Lung (tissue), 4 donors: ENCODE measurements around a stretch of chr10.

- PRO-cap: no peak
- RAMPAGE, long total RNA: no peak
- RRBS: no CpG with 5 or more reads among the region's 13 CpGs
These were observed 18.1 kb downstream of the SLC29A3 start for GRCh38 chr10:71337093-71337642.

DNA sequence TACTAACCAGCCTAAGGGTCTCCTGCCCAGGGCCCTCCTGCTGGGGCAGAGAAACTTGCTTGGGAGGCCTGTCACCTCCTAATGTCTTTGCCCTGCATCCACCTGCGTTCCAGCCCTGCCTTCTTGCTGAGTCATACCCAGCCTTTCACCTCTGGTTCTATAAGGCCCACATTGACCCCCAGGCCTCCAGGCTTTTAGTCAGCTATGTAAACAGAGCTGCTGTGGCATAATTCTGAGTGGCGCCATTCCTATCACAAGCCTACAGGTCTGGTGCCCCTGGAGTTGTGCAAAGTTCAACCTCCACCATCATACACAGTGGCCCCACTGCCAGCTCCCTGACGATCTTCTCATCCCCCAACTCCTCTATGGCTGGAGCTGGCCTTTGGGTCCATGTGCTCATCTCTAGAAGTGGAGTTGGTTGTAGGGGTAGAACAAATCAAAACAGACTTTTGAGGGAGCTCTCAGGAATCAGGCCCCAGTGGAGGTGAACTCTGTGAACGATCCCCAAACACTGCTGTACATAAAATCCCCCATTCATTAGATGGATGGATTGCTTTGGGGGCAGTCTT, 21.1 kb downstream of the SLC29A3 start:
- PRO-cap: no peak
- RAMPAGE, long total RNA: no peak
- RRBS: no CpG with 5 or more reads among the region's 4 CpGs

- PRO-cap: no peak
- RAMPAGE, long total RNA: no peak
- RRBS: no CpG with 5 or more reads among the region's 7 CpGs
These were observed 78.4 kb downstream of the CDH23 start for GRCh38 chr10:71475147-71475513.

DNA sequence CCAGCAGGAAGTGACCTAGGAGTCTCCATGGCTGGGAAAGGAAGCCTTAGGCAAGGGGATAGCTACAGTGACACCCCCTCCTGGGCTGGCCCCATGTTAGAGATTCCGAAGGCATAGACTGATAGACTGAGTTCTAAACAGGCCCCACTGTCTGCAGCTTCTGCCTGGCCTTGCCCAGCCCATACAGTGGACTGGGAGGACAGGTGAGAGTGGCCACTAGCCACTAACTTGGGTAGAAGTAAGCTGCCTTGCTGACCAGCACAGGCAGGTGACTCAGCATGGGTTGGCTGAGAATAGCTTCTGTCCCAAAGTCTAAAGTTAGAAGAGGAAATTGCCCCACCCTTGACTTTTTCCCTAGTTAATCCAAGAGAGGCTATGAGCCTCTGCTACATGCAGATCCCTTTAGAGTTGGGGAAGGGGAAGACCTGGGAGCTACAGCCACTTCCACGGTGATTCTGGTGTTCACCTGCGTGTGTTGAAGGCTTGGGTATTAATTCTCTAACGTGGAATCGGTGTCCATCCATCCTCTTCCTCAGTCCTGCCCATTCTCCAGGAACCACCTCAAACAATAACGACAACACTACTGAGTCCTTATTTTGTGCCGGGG, 106.1 kb downstream of the C10orf105 start:
- PRO-cap: no peak
- RAMPAGE, long total RNA: no peak
- RRBS: no CpG with 5 or more reads among the region's 7 CpGs

DNA sequence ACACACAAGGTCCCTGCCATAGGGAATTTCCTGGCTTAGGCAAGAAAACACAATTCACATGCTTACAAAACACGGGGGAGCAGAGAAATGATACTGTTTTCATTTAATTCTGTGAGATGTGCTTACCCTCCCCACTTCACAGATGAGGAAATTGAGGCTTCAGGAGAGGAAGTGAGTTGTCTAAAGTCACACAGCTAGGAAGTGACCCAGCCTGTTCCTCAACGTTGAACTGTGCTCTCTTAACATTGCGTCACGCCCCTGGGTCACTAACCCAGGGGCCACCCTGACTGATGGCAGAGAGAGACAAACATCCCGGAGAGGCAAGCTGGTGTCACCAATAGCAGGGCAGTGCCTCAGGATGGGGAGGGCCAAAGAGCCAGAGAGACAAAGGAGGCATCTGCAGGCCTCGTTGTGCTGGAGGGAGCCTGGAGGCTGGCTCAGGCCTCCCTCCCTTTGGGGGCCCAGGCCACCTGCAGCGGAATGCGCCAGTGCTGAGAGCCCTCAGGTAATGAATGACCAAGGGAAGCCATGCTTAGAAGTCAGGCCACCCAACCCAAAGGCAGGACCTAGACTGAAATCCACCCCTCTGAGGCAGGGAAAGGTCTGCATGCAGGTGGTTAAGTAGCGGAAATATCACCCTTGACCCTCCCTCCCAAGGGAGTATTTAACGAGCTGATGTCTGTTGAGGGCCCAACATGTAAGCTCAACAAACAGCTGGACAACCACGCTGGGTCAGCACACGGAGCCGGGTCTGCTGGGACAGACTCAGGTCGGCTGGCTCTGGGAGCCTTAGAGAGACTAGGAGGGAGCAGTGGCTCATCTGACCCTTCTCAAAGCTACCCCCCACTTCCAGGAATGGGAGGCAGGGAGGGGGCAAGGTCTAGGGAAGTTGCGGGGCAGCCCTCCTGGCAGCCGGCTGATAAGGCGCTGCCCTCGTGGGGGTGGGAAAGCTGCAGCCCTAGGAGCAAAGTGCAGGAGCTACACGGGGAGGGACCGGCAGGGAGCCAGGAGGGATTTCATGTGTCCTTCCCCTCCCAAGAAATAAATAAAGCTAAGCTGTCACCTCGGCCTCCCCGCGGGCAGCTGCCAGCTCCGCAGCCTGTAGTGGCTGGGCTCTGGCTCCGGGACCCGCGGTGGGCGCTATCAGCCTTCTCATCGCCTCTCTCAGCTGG, 81.2 kb downstream of the C10orf105 start:
- PRO-cap: no peak
- RAMPAGE, long total RNA: no peak
- RRBS: 23% methylated on average over 7 of the region's 29 CpGs

DNA sequence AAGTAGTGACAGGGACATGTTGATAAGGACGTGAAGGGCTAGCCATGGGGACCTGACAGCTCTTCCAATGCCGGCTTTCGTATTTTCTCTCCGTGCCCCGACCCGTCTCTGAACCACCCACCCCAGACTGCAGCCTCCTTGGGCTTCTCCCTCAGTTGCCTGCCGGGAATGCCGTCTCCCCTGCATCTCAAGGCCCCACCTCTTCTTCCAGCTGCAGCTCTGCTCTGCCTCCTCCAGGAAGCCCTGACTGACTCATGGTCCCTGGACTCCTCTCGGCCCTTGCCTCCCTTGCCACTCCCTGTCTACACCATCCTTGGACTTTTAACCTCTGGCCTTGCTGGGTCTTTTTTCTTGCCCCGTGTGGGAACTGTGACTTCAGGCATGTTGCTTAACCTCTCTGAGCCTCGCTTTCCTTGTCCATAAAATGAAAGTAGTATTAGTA, 56.3 kb downstream of the C10orf105 start:
- PRO-cap: no peak
- RAMPAGE, long total RNA: no peak
- RRBS: 94% methylated on average over 6 of the region's 11 CpGs

DNA sequence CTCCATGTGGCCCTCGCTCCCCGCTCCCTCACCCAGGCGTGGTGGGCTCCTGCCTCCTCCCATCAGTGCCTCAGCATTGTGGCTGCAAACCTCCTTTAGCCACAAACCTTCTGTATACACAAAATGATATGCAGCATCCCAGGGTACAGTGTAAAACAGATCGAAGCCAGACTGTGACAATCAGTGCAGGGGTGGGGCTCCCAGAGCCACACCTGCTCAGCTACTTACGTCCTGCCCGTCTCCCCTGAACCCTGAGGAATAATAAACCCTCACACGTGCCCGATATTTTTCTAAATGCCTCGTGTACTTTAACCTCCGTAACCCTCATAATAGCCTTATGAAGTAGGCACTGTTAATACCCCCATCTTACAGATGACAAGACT, 7.2 kb upstream of the C10orf105 start:
- PRO-cap: no peak
- RAMPAGE, long total RNA: no peak
- RRBS: no CpG with 5 or more reads among the region's 10 CpGs

DNA sequence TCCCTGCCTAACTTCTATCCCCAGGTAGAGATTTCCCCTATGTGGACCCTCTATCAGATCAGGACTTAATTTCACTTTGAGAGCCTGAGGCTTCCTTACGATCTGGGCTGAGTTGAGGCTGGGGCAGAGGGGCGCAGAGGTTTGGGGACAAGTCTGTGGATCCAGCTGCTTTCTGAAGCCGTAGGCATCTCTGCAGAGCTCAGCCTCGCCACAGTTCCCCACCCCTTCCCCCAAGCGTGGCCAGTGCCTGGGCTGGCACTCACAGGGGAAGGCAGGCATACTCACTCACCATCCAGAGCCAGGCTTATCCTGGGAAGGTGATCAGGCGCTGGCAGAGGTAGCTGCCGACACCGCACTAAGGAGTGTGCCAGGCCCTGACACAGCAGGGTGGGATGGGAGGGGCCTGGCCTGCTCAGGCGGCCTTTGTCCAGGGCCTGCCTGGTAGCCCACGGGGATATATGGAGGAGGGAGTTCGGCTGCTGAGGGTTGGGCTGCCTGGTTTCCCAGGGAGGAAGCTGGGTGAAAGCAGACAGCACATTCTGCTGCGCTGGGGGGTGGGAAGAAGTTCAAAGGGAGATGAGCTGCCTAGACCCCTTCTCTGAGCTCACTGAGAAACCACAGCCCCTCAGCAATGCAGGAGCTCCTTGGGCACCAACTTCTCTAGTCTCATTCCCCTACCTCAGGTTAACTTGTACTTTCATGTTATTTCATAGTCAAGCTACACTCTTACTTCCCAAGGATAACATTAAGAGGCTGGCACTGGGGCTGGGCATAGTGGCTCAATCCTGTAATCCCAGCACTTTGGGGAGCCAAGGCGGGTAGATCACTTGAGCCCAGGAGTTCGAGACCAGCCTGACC, 15.8 kb downstream of the VSIR start:
- PRO-cap: no peak
- RAMPAGE, long total RNA: no peak
- RRBS: no CpG with 5 or more reads among the region's 14 CpGs

- PRO-cap: no peak
- RAMPAGE, long total RNA: no peak
- RRBS: 49% methylated on average over 5 of the region's 17 CpGs
These were observed 7.3 kb downstream of the VSIR start for GRCh38 chr10:71766028-71766432.

DNA sequence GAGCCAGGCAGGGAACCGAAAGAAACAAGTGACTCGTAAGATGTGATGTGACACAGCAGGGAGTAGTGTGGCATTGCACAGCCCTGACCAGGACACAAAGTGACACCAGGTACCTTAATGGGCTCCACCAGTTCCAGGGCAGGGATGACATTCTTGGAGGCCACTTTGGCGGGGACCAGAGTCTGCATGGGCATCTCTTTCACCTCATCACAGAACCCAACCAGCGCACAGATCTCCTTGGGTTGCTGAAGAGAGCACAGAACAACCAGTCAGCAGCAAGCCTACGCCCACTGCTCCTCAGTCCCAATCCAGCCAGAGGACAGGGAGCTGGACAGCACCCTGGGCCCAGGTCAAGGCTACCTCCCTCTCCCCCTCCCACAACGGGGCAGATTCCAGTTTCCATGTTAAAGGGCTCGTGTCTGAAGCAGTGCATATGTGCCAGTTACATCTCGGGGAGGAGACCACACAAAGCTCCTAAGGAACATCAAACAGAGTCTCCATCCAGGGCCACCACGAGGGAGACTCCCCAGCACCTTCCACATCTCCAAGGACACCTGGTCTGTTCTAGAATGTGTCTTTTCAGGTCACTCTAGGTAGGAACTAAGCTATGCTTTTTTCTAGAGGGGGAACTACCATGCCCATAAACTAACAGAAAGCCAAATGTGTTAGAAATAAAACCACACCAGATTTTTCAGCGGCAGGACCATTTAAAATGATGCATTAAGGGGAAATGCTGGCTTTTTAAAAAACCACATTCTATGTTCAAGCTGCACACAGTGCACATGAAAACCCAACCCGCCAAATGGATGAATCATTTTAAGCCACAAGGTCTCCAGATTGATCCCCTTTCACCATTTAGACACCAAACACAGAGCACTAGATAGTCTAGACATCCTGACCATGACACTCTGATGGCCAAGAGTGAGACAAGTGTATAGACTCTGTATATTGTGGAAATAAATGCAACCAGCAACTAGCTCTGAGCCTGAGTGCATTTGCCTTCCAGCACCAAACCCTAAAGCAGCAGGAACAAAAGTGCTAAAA, 29.0 kb downstream of the PSAP start:
- PRO-cap: no peak
- RAMPAGE, long total RNA: no peak
- RRBS: no CpG with 5 or more reads among the region's 11 CpGs

DNA sequence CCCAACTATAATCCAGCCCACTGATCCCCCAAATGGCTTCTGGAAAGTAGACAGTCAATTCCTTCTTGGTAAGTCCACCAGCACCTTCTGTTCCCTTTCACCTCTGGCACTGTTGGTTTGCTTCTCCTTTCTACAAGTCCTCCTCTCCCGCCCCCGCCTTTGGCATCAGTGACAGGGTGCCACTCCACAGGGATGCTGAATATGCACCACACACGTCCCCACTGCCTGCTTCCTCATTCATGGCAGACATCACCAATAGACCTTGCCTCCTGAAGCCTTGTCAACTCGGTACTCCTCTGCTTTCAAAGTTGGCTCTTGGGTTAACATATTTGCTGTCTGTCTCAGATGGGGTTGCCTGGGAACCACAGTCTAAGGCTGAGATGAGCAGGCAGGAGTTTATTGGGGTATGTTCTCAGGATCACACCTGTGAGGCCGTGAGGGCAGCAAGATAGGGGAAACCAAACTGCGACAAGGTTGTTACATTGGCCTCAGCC, 7.2 kb upstream of the PSAP start:
- PRO-cap: no peak
- RAMPAGE, long total RNA: no peak
- RRBS: no CpG with 5 or more reads among the region's 6 CpGs

DNA sequence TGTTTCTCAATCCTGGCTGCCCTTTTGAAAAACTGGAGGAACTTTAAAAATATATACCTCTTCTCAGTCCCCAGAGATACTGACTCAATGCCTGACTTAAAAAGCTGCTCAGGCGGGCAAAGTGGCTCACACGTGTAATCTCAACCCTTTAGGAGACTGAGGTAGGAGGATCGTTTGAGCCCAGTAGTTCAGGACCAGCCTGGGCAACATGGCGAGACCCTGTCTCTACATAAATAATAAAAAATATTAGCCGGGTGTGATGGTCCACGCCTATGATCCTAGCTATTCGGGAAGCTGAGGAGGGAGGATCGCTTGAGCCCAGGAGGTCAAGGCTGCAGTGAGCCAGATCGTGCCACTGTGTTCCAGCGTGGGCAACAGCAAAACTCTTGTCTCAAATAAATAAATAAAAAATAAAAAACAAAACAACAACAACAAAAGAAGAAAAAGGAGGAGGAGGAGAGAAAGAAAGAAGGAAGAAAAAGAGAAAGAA, 37.0 kb upstream of the PSAP start:
- PRO-cap: no peak
- RAMPAGE, long total RNA: no peak
- RRBS: no CpG with 5 or more reads among the region's 10 CpGs

- PRO-cap: bidirectional peak, plus-strand start at chr10:71965341, minus-strand start at chr10:71965227
- RAMPAGE, long total RNA: no peak
- RRBS: no CpG with 5 or more reads among the region's 18 CpGs
These were observed 887 bp downstream of the CHST3 start for GRCh38 chr10:71965107-71965456.

GRCh38 chr10:72007042-72007515, 42.9 kb downstream of the CHST3 start:
- PRO-cap: no peak
- RAMPAGE, long total RNA: no peak
- RRBS: 83% methylated on average over 9 of the region's 23 CpGs

GRCh38 chr10:72065320-72065641, 23.1 kb downstream of the SPOCK2 start:
- PRO-cap: no peak
- RAMPAGE, long total RNA: no peak
- RRBS: 38% methylated on average over 2 of the region's 8 CpGs

DNA sequence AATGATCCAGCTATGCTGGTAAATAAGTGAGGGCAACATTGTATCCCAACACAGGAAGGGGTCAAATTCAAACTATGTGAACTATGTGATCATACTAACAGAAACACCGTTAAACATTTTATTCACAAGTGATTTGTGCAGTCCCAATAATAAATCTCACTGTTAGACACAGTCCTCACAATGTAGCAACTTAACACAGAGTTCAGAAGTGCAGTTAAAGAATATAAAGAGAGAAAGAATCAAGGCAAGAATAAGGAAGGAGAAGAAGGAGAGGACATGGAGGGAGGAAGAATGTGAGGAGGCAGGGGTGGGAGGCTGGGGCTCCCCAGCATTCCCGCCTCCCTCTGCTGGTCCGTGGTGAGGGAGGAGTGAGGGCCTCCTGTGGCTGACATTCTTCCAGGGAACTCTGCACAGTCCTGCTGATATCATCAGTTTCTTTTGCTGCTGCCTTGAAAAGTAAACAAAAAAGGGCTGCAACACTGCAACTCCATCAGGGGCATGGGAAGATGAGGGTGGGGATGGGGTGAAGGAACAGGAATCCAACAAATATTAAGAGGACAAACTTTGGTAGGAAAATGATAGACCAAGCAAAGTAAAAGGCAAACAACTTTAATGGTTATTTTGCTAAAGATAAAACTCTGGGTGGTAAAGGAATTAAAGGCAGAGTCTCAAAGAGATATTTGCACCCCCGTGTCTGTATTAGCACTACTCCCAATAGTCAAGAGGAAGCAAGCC, 7.7 kb upstream of the SPOCK2 start:
- PRO-cap: no peak
- RAMPAGE, long total RNA: no peak
- RRBS: no CpG with 5 or more reads among the region's 4 CpGs

DNA sequence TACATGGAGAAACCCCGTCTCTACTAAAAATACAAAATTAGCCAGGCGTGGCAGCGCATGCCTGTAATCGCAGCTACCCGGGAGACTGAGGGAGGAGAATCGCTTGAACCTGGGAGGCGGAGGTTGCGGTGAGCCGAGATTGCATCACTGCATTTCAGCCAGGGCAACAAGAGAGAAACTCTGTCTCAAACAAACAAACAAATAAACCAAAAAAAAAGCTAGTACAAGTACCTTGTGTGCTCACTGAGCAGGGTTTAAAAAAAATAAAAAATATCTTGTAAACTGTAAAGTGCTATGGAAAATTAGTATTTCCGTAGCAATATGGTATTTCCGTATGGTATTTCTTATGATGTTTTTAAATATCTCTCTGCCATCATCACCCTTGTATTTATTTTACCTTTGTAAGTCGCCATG, 11.3 kb upstream of the SPOCK2 start:
- PRO-cap: no peak
- RAMPAGE, long total RNA: no peak
- RRBS: no CpG with 5 or more reads among the region's 12 CpGs

GRCh38 chr10:72196748-72197137, 19.1 kb upstream of the ANAPC16 start:
- PRO-cap: no peak
- RAMPAGE, long total RNA: no peak
- RRBS: no CpG with 5 or more reads among the region's 6 CpGs

GRCh38 chr10:72217461-72217808, 1.4 kb upstream of the ASCC1 start:
- PRO-cap: no peak
- RAMPAGE, long total RNA: no peak
- RRBS: no CpG with 5 or more reads among the region's 4 CpGs

DNA sequence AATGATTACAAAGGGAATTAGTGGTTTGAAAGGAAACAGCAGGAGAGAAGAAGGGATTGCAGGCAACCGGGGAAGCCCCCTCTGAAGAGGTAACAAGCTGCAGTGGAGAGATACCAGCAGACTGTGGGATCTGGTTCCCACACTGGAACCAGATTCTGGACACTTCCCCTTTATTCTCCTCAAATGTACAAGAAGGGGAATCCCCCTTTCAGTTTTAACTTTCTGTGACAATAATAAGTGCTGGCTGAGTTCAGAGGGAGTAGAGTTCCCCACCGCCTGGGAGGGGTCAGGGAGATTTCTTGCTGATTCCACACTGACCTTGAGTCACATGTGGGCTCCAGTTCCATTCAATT, 16.7 kb upstream of the DDIT4 start:
- PRO-cap: no peak
- RAMPAGE, long total RNA: no peak
- RRBS: no CpG with 5 or more reads among the region's 2 CpGs